ENCODE measurements around the genes C10orf88 and GPR26.

DNA sequence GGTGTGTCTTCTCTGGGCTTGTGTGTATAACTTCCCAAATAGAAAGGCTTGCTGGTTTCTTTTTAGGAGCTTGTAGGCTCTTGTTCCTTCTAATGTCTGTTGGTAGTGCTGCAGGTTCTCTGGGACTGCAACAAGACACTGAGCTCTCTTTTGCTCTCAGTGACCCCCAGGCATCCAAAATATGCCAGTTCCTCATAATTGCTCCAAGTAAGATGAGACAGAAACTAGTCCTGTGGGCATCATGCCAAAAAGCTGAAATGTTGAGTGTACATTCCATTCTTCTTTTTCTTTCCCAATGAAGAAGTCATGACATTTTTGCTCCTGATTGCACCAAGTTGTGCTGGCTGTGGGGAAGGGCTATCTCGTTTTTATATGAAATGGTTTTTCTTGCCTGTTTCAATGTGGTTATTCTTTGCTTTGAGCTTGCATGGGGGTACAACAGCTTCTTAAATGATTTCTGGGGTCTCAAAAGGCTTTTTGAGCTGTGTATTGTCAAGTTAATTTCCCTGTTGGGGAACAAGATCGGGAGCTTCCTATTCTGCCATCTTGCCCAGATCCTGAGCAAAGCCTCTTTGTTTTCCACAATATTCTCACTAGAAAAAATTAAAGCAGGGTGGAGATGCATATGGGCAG lies 7.0 kb upstream of the BTBD16 start:
- PRO-cap: no peak
CAGE:
- cytosol, long polyA plus RNA: no peak
- long polyA plus RNA: no peak
- nucleus, long polyA plus RNA: no peak

DNA sequence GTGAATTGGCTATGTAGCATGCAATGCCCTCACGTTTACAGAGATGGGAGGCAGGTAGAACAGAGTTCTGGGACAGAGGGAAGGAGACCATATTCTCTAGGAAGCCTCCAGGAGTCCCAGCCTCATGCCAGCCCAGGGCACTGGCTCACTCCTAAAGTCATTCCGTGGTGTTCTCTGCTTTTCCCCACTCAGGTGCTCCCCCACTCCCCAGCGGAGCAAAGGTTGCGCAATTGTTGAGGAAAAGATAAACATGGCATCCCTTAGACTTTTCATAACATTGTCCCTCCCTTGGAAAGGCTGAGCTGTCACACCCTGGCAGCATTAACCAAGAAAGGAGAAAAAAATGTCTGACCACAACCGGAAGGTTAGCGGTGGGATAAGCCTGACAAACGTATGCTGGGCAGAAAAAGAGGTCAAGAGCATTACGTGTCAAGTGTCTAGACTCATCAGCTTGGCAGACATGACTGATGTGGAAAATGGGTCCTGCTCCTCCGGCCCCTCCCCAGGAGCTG lies 29.9 kb downstream of the BTBD16 start:
- PRO-cap: no peak
CAGE:
- cytosol, long polyA plus RNA: no peak
- long polyA plus RNA: no peak
- nucleus, long polyA plus RNA: no peak

GRCh38 chr10:122368575-122369155 lies 5.8 kb upstream of the PLEKHA1 start:
- PRO-cap: no peak
CAGE:
- cytosol, long polyA plus RNA: no peak
- long polyA plus RNA: no peak
- nucleus, long polyA plus RNA: no peak

- PRO-cap: no peak
CAGE:
- cytosol, long polyA plus RNA: no peak
- long polyA plus RNA: no peak
- nucleus, long polyA plus RNA: no peak
These were observed 565 bp upstream of the HTRA1 start for GRCh38 chr10:122460678-122461297.

DNA sequence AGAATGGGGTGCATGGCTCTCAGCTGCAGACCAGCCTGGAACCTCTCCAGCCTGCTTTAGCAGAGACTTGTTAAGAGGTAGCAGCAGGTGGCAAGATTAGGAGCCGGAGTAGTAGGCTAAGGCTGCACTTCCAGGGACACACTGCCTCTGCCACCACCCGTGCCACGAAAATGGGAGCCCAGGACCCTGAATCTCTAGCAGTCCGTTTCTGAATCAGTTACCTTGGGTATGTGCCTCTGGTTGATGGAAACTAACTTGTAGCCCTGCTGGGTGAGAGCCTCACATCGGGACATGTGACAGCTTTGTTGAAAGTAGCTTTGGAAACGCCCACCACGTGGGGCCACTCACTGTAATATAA lies 25.9 kb downstream of the HTRA1 start:
- PRO-cap: no peak
CAGE:
- cytosol, long polyA plus RNA: no peak
- long polyA plus RNA: no peak
- nucleus, long polyA plus RNA: no peak

DNA sequence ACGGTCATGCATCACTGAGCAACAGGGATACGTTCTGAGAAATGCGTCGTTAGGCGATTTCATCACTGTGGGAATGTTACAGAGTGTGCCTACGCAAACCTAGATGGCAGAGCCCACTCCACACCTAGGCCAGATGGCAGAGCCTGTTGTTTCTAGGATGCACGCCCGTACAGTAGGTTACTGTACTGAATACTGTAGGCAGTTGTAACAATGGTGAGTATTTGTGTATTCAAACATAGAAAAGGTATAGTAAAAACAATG lies 26.2 kb downstream of the HTRA1 start:
- PRO-cap: no peak
CAGE:
- cytosol, long polyA plus RNA: no peak
- long polyA plus RNA: no peak
- nucleus, long polyA plus RNA: no peak

GRCh38 chr10:122530089-122530721 lies 30.3 kb upstream of the DMBT1 start:
- PRO-cap: no peak
CAGE:
- cytosol, long polyA plus RNA: no peak
- long polyA plus RNA: no peak
- nucleus, long polyA plus RNA: no peak

DNA sequence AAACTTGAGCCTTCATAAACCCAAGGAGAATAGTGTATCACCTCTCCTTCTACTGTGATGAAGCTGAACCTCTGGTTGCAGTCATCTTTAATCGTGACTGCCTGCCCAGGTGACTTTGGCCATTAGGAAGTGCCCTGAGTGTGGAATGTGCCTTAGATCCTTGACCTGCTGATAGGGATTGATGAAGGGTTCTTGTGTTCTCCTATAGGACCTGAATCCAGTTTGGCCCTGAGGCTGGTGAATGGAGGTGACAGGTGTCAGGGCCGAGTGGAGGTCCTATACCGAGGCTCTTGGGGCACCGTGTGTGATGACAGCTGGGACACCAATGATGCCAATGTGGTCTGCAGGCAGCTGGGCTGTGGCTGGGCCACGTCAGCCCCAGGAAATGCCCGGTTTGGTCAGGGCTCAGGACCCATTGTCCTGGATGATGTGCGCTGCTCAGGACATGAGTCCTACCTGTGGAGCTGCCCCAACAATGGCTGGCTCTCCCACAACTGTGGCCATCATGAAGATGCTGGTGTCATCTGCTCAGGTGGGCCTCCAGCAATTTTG lies 28.3 kb downstream of the DMBT1 start:
- PRO-cap: no peak
CAGE:
- cytosol, long polyA plus RNA: no peak
- long polyA plus RNA: no peak
- nucleus, long polyA plus RNA: no peak

DNA sequence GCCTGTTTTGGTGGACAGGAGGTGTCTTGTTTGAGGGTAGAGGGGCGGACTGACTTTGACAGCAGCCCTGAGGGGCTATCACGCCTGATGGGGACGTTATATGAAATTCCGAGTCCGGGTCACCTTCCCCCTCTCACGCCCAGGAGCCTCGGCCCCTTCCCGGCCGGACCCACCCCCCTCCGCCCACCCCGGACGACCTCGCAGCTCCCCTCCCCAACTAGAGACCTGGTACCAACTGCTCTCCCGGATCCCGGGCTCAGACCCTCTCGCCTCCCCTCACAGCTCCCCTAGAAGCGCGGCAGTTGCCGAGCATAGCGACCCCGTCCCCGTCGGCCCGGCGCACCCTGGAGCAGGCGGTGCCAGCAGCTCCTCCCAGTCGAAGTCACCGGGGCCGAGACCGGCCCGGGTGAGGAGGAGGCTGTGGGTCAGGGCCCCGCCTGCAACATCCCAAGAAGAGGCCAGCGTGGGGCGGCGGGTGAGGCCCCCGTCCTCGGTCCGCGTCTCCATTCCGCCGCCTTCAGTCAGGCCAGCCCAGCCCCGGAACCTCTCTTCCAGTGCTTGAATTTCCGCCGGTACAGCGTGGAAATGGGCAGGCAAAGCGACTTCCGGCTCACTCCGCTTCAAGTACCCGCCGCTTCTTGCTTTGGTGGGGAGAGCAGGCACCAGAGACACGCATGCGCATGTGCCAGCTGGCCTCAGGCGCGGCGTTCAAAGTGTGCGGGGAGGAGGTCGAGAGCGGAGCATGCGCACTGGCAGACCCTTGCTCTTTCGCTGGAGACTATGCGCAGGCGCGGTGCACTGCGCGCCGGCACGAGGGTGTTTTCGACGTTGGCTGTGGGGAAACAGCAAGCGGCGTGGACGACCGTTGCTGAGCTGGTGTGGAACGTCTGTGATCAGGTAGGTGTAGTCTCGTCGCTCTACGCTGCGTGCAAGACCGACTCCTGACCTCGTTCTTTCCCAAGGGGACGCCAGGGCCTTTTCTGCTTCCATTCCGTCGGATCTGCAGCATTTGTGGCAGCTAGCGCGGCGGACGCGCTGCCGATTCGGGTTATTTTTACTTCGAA lies at the start of gene C10orf88:
Gene C10orf88, minus strand, starts transcription at position 556 of the 1,064 bp plus-strand sequence.
- PRO-cap: bidirectional peak, plus-strand start at position 787 of the sequence, minus-strand start at position 544 of the sequence
CAGE:
- cytosol, long polyA plus RNA: no peak
- long polyA plus RNA: no peak
- nucleus, long polyA plus RNA: no peak

GRCh38 chr10:122986179-122986974 lies 6.2 kb downstream of the PSTK start:
- PRO-cap: no peak
CAGE:
- cytosol, long polyA plus RNA: no peak
- long polyA plus RNA: no peak
- nucleus, long polyA plus RNA: no peak

DNA sequence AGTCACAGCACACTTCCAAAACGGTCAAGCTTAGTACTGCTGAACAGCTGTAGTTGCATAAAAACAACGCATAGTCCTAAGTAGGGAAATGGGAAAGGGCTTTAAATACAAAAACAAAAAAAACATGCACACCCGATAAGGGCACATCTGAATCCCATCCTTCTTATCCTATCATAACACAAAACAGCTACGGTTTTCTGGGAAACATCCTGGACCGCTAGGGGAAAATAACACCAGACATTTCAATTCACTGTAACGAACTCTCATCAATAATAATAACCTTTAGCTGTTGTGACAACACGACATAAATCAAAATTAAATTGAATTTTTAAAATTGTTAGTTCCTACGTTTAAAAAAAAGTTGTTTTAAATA lies 1.1 kb downstream of the IKZF5 start:
- PRO-cap: no peak
CAGE:
- cytosol, long polyA plus RNA: no peak
- long polyA plus RNA: no peak
- nucleus, long polyA plus RNA: no peak

DNA sequence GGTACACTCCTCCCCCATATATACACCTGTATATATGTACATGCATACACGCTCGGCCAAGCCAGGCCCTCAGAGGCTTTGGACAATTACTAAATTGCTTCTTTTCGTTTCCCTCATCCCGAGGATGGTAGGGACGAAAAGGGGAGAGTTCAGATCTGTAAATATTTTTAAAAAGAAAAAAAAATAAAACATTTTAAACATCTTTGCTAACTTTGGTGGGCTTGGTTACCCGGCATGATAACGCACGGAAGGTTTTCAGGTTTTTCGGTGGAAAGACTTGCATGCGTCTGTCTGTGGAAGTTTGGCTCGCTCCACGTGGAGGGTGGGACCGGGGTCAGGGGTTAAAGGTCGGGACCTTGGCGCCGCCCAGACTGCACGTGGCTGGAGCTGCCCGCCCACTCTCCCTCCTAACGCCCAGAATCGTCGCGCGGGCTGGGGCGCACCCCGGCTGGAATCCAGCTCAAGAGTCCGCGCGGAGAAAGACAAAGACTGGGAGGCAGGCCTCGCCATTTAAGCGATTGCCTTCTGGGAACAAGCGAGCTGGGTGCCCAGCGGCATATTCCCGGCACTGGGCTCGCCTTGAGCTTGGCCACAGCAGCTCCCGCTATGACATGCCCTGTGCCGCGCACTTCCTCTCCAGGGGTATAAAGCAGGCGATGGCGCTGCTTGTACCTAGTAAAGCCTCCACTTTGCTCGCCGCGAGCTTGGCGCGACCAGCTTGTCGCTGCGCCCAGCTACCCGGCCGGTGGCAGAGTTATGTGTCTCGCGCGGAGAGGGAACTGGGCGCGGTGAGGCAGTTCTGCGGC lies 2.7 kb downstream of the HMX2 start:
- PRO-cap: no peak
CAGE:
- cytosol, long polyA plus RNA: no peak
- long polyA plus RNA: no peak
- nucleus, long polyA plus RNA: no peak

GRCh38 chr10:123665915-123666450 lies at the start of gene GPR26:
Gene GPR26 (plus strand): TSS chr10:123666355.
- PRO-cap: no peak
CAGE:
- cytosol, long polyA plus RNA: no peak
- long polyA plus RNA: no peak
- nucleus, long polyA plus RNA: no peak

- PRO-cap: no peak
CAGE:
- cytosol, long polyA plus RNA: no peak
- long polyA plus RNA: no peak
- nucleus, long polyA plus RNA: no peak
These were observed 79.9 kb downstream of the GPR26 start for GRCh38 chr10:123745828-123746681.

GRCh38 chr10:124066330-124066756 lies 27.1 kb downstream of the CHST15 start:
- PRO-cap: no peak
CAGE:
- cytosol, long polyA plus RNA: no peak
- long polyA plus RNA: no peak
- nucleus, long polyA plus RNA: no peak

- PRO-cap: no peak
CAGE:
- cytosol, long polyA plus RNA: no peak
- long polyA plus RNA: no peak
- nucleus, long polyA plus RNA: no peak
These were observed 5.0 kb downstream of the CHST15 start for GRCh38 chr10:124088129-124089000.

- PRO-cap: no peak
CAGE:
- cytosol, long polyA plus RNA: no peak
- long polyA plus RNA: no peak
- nucleus, long polyA plus RNA: no peak
These were observed 878 bp upstream of the CHST15 start for GRCh38 chr10:124094009-124094942.

GRCh38 chr10:124106061-124106799 lies 12.8 kb upstream of the CHST15 start:
- PRO-cap: no peak
CAGE:
- cytosol, long polyA plus RNA: no peak
- long polyA plus RNA: no peak
- nucleus, long polyA plus RNA: no peak

GRCh38 chr10:124172066-124172936 lies 78.9 kb upstream of the CHST15 start:
- PRO-cap: no peak
CAGE:
- cytosol, long polyA plus RNA: no peak
- long polyA plus RNA: no peak
- nucleus, long polyA plus RNA: no peak

DNA sequence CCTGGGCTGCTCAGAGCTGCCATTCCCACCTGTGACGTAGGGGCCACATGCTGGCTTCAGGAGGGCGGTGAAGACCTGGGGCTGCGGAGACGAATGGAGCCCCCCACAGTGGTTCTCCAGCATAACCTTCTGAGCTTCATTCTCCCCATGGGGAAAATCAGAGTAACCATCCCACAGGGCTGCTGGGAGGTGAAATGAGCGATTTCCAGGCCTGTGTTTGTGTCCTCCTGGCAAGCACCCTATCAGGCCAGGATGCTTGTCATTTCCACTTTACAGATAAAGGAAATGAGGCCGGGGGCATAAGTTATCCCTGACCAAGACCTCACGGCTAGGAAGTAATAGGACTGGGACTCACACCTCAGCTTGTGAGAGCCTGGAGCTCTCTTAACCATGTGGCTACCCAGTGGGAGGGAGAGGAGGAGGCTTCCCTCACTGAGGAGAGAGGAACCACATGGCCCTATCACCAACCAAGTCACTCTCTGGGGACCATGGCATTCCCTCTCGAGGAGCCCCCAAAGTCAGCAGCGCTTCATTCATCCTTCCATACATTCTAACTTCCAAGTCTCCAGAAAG lies 127.8 kb upstream of the CHST15 start:
- PRO-cap: no peak
CAGE:
- cytosol, long polyA plus RNA: no peak
- long polyA plus RNA: no peak
- nucleus, long polyA plus RNA: no peak

All from A549 (cell line).